Osteocyte (in vitro differentiated cells): ENCODE results near the genes KCNH5, PPP2R5E, AKAP5 and PPP1R36.

GRCh38 chr14:63045255-63046390 lies at the start of gene KCNH5:
KCNH5 (minus strand) TSS chr14:63045458.
- PRO-cap: no peak

DNA sequence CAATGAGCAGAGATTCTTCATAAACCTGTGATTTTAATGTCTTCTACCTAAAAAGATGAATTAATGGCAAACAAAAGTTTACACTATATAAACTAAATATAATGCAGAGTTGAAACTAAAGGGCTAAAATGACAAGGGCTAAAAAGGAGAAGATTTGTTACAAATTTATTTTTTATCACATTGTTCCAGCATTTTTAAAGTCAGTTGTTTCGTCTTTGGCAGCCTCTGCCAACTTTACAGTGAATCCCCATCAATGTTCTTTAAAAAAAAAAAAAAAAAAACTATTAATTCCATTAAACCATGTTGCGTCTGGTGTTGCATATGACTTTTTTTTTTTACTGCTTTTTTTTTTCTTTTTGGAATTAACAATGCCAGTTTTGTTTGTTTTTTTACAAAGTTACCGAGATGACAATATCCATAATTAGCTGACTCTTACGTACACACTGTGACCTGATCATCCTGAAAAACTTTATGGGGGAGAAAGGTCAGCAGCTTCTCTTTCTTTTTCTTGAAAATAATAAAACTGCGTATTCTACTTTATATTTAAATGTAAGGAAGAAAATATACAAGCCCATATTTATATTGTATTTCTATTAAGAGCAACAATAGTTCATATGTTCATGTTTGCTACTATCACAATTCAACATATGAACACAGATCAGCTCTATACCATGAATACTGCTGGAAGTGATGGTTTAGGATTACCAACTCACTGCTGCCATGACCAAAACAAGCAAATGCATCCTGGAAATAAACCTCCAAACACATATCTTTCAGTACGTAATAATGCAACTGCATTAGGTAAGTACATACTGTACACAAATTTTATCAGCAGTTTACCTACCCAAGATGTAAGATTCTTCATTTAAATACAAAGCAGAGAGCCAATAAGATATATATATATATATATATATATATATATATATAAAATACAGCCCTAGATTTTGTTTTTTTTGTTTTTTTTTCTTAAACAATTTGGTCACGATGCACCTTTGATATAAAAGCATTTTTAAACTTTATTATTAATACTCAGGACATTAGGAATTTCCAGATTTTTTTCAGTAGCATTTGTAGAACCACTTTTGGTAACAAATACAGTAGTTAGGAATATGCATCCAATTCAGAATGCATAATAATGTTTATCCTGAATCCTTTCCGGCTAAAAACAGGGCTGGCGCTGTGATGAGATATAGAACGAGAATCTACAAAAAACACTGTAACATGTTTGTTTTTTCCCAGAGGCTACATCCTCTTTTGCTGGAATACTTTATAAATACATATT lies 55.4 kb upstream of the GPHB5 start:
- PRO-cap: no peak

- PRO-cap: no peak
Measured at GRCh38 chr14:63452765-63453465, 90.3 kb downstream of the PPP2R5E start.

DNA sequence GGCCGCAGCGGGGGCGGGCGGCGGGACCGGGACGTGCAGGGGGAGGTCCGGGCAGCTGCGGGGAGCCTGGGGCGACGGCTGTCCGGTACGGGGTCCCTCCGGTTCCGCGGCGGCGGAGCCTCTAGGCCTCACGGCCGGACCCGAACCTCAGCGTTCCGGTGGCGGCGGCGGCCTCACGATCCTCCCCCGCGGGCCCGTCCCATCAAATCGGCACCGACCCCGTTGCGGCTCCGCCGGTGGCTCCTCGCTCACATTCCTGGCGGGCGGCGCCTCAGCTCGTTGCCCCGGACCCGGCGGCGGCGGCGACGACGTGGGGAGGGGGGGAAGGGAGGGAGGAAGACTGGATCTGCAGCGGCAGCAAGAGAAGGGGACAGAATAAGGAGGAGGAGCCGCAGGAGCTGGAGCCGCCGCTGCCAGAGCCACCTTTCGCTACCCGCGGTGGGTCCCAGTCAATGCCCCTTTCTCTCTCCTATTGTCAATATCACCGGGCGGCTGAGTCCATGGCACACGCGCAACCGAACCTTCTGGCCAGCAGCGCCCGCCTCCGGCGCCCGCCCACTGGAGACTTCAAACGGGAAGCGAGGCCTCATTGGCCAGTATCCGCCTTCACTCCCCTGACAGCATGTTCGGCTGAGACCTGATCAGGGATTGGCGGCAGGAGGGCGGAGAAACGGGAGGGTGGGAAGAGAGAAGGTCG lies at the start of gene PPP2R5E:
PPP2R5E (minus strand) TSS at position 533 of the 697 bp plus-strand sequence.
- PRO-cap: bidirectional peak, plus-strand start outside the sequence, minus-strand start at position 526 of the sequence

DNA sequence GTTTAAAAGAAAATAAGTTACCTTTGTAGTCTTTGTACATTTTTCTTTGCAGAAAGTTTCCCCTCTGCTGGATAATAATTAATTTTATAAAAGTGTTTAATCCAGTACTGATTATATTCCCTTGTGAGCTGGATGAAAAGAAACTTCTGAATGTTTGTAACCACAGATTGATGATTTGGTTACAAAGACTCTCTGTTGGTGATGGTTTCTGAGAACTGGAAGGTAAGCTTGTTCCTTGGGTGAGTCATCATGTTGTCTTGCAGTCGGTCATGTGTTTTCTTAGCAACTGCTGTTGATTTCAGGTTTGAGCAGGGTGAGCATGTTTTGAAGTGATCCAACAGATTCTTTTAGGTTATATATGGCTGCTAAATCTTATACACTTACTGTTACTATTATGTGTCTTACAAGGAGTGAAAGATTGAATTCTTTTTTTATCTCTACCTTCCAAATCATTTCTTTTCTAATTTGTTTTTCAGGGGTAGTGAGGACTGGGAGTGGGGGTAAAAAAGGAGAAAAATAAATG lies 11.5 kb downstream of the SYNE2 start:
- PRO-cap: unidirectional peak, plus-strand start at position 292 of the sequence

- PRO-cap: no peak
Measured at GRCh38 chr14:64031032-64031394, 178.2 kb downstream of the SYNE2 start.

GRCh38 chr14:64065262-64065704 lies 212.5 kb downstream of the SYNE2 start:
- PRO-cap: no peak

DNA sequence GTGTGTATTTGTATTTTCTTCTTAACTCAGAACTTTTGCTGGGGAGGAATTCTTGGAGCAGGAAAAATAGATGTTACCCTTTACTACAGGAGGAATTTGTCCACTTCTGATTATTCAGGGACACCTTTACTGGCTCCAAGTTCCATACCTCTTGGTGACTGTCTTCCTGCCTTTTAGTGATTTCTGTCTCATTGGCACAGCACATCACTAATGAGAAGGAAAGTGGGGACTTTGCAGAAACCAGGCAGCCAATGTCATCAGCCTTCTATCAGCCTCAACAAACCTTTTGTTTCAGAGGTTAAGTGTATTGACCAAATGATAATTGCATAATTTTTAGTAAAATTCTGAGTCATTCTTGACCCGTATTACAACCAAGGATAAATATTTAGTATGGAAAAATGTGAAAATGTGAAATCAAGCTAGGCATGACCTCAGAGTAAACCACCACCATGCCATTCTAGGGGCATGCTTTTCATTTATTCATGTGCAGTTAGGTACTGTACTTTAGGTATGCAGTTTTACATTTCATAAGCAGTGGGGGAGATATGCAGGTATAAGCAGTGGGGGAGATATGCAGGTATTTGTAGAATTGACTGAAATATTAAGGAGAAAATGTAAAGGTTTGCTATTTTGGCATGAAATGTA lies 184.5 kb downstream of the ESR2 start:
- PRO-cap: no peak

GRCh38 chr14:64110229-64110657 lies 183.9 kb downstream of the ESR2 start:
- PRO-cap: no peak

DNA sequence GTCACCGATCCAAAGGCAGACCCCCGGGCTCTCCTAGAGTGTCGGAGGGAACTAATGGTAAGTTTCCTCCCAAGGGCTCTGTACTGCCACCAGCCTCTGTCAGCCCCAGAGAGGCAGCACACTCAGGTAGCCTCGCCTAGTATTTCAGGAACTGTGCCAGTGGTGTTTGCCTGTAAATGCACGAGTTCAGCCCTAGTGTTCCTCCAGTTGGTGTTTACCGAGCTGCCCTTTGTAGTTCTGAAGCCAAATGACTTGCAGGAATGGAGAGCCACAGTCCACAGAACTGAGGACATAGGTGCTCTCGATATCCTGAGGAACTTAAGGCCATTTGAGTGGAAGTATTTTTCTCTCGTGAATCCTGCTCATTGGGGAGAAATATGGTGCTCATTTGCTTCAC lies 72.5 kb downstream of the ESR2 start:
- PRO-cap: no peak

DNA sequence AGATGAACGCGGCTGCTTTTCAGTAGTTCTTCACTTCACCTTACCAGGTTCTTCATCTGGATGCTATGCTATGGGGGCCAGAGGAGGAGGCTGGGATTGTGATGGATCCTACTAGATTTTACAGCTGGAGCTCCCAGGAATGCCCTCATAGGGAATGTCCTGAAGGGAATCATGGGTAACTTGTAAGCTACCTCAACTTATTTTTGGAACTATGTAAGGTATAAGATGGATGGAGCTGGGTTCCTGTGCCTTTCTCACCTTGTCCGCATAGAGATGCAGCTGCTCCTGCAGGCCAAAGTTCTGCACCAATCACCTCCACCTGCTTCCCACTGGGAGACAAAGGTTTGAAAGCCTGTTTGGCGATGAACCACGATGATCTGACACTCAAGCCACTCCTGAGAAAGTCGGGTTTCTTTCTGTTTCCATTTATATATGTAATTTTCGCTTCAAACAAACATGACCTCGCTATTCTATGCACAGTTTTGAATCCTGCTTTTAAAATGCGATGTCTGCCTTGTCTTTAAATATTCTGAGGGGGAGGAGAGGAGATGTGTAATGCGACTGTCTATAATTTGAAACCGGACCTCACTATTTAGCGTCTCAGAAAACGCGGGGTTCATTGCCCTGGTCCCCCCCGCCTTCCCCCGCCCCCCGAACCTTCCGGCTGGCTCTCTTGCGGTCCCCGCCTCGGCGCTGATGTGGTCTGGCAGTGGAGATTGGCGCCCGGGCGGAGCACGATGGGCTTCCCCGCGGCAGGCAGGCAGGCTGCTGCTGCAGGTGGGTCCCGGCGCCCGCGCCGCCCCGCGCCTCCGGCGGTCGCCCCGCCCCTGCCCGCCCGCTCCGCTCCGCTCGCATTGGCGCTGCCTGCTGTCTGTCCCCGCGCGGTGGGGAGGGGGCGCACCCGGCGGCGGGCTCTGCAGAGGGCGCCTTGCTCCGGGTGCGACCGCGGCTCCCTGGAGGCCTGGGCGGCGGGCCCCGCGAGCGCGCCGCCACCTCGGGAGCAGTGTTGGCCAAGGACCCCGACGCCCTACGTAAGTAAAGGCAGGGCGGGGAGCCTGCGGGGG lies at the start of gene AKAP5:
AKAP5 (plus strand) TSS at position 917 of the 1,064 bp plus-strand sequence.
- PRO-cap: no peak

DNA sequence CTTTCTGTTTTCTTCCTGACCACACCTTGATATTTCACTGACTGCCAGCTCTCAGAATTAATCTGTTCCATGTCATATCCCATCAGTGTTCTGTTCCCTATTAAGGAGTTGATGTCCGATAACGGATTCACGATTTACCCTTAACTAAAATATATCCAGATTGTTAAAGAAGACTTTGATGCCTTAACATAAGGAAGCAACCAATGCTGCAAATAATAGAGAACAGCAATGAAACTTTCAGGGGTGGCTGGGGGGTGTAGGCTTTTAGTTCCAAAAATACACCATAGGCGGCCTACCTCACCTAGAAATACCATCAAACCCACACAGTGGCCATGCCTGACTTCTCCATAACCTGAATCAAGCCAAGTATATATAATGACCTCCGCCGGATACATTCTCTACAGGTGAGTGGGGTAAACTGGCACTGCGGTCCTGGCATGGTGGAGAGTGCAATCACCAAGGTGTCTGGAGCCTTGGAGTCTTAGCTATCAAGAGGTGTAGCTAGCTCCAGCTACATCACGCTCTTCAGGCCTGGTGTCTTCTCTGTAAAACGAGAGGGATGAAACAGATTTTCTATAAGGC lies 1.3 kb downstream of the ZBTB25 start:
- PRO-cap: no peak

- PRO-cap: no peak
Measured at GRCh38 chr14:64524917-64525804, 15.4 kb upstream of the HSPA2 start.

DNA sequence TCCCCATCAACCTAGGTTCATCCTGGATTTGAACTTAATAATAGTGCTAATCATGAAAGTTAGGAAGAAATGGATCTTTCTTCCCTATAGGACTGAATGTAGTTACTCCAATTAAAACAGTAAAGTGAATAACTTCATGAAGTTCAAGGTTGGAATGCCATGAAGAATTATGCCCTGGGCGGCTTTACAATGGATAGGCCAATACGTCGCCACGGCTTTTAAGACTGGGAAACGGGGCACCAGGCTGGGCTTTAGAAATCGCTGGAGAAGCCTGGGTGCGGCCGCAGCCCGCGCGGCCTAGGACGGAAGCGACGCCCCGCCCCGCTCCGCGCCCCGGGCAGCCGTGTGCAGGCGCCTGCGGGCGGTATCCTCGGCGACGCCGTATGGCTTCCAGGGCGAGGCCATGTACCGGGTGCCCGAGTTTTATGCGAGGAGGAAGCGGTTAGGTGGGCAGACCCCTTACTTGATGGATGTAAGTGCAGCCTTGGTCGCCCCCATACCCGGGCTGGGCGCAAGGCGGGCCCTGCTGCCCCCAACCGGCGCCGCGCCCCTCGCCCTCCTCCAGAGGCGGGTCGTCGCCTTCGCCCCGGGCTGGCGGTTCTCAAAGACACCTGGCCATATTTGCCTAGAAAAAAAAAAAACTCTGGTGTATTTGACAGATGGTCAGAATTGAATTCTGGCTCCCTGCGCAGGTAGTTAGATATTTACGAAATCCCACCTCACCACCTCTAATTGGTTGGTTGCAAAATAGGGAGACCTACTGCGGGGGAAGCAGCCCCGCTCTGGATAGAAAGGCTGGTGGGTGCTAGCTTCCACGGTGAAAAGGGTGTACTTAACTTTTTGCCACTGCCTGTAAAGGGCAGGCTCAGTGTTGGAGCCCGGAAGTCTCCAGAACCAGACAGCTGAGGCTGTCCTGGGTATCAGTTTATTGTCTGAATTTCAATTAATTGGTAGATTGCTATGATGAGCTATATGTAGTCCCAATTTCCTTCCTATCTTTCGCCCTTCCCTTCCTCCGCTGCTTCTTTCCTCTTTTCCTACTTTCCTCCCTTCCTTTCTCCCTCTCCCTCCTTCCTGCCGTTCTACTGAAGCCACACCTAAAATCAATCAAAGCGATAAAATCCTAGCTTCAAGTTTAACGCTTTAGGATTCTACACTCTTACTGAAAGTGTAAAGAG lies at the start of gene PPP1R36:
PPP1R36 (plus strand) TSS at position 367 of the 1,178 bp plus-strand sequence.
- PRO-cap: no peak

DNA sequence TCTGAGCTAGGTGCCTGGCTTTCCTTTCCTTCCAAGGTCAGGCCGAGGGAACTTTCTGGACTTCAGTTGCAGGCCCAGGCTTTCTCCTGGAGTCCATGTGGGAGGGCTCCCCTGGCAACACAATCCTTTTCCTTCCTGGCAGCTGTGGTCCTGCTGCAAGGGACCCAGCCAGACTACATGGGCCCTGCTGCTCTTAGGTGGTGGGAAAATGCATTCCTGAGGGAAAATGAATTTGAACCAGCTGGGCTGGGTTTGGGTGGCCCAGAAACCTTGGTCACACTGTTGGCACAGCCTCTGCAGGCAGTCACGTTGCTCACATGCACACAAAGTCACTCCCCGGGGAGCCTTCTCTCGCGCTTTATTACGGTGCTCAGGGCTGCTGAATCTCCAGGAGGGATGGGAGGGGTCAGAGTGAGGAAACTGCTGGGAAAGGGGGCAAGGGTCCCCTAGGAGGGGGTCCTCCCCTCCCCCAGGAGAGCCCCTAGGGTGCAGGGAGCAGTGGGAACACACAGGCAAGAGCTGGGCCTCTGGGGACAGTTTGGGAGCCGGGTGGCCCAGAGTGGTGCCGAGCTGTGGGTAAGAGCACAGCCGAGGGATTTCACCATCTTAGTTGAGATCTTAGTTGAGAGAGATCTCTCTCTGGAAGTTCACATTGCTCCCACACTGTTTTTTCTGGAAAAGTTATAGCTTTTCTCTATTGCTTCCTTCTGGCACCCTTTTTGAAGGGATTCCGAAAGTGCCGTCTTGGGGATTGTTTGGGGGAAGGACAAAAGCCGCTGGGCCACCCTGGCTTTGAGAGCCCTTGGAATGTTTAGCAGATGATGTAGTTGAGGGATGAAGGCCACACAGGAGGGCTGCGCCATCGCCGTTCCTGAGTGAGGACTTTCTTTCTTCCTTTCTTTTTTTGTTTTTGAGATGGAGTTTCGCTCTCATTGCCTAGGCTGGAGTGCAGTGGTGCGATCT lies 17.4 kb downstream of the PLEKHG3 start:
- PRO-cap: no peak

- PRO-cap: no peak
Measured at GRCh38 chr14:64732545-64733257, 28.5 kb downstream of the PLEKHG3 start.

DNA sequence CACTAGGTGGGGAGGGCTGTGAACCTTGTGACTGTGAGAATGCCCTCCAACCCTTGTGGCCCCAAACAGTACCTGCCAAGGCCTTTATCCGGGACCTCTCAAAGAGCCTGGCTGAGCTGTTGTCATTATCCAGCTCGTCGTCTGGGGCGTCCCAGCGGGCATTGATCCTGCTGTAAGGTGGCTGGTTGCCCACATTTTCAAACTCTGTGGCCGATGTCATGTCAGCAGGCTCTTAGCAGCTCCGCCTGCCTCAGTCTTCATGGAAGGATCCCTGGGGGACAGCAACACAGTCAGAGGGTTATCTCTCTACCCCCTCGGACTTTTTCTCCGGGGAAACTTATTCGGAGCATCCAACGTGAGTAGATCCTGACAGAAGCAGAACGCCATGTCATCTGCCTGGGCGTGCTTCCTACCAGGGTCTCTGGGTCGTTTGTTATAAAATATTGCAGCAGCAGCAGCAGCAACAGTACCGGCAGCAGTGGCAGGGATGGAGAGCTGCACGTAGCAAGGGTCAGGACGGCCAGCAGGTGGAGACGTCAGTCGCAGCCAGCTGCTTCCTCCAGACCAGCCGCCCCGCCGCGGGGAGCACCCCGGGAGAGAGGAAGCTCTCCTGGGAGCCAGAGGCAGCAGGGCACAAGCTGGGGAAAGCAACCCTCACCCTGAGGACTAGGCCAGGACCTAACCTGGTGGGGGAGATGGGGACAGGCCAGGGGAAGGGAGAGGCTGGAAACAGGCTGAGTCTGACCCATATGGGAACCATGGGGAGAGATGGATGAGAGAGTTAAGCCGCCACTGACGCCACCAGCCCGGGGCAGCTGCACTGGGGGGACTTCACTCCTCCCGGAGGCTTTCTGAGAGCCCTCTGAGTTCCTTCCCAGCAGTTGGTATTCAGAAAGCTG lies 56.6 kb downstream of the SPTB start:
- PRO-cap: no peak

DNA sequence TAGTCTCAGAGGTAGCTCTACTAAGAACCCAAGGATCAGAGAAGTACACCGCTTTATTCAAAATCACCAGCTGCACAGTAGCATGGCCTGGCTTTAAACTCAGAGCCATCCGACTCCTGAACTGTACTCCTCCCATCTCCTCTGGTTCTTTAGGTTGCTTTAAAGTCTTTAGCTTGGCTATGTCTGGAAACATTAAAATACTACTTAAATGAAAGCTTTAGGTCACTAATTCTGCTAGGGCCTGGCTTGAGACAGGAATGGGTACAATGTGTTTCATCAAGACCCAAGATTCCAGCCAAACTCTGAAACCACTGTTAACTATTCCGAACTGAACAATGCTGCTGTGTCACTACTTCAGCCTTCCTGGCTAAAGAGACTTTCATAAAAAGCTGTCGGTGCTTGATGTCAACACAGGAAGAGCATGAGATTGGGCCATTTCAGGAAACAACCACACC lies 23.4 kb downstream of the MAX start:
- PRO-cap: no peak

DNA sequence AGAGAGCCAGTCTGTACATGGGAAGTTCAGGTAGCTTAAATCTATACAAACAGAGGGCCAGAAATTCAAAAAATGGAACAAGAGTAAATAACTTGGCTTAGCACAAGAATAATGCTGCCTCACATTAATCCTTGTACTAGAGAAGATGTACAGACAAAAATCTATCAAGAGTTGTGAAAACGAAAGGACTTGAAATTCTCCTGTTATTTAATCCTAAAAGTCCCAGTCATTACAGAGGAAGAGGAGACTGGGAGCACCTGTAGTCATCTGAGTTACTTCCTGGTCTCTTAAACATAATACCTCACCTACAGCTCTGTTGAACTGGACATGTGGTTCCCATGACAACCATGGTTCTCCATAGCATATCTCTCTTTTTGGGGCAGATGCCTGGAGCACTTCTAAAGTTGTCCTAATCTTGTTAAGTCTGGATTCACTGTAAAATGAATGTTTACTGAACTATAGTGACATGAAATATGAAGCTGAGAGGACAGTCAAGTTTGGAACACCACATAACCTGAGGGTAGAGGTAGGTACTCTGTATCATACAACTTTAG lies 7.3 kb downstream of the MAX start:
- PRO-cap: no peak

DNA sequence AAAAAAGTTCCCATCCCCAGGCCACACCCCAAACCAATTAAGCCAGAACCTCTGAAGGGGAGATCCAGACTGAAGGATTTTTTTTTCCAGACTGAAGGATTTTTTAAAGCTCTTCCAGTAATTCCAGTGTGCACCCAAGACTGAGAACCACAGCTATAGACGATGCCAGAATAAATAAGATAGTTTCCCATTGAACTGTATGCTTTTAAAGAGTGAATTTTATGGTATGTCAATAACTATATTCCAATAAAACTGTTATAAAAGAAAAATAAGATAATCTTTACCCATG lies 2.2 kb upstream of the MAX start:
- PRO-cap: no peak